Mesenchymal stem cell of Wharton's jelly (primary cell): ENCODE data around the genes NKAP, C1GALT1C1 and TEX13D.

DNA sequence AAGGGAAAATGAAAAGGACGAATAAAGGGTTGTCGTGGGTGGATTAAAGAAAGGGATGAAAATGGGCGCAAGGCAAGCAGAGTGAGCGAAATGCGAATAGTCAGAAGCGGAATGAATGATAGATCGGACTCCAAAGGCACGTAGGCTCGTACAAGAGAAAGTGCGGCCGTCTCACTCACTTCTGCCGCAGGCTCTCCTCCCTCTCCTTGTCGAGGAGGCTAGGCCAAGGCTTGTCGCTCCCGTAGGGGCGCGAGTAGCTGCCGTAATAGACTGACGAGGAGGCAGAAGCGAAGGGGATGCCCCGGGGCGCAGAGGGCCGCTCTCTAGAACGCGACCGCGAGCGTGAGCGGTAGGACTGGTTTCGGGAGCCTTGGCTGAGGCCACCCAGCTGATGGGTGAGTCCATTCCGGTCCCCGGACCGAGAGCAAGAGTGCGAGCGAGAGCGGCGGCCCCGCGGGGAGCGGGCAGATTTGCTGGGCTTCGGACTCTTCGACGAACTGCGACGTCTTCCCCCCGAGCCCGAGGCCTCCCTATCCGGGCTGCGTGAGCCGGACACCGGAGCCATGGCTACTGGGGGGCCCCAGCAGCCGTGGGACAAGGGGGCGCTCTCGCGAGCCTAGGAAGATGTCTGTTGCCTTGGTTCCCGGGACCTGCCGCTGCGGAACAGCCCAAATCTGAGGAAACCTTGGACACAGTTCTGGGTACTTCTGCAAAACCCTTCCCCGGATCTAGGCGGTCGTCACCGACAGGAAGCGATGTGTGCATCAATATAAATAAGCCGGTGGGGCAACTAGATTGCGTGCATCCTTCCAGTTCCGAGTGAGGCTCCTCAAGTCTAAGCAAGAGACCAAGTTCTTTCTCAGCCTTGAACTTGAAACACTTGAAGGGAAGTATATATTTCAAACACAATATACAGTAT lies at the start of gene NKAP:
NKAP (minus strand) TSS at position 711 of the 919 bp plus-strand sequence.
- CAGE, long polyA plus RNA, result no peak

- CAGE, long polyA plus RNA, result no peak
Measured at GRCh38 chrX:120251255-120252194, 913 bp downstream of the ZBTB33 start.

GRCh38 chrX:120309319-120309880 lies 1.9 kb downstream of the TMEM255A start:
- CAGE, long polyA plus RNA, result no peak

DNA sequence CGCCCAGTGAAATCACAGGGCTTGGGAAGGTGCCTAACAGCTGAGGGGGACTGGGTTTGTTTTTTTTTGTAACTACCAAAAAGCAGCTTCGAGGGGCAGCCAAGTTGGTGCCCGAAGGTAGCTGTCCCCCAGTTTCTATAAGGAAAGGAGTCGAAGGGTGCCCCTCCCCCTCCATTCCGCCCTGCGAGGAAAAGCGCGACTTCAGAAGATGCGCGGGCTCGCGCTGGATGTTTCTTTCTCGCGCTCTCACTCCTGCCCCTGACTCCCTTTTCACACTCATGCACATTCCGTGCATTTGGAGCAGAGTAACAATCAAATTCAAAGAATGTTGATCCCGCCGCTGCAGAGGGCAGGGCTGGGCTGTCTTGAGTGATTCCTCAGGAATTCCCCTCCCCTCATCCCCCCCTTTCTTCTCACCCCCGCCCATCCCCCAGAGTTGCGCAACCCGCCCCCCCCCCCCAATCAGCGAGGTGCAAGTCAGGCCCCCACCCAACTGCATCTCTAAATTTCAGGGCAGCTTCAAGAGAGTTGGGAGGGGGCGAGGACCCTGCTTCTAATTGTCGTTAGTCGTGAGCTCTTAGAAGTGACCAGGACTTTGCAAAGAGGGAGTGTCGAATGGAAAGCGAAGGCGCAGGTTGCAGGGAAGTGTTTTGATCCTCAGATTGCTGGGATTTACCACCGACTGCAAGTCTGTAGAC lies 830 bp downstream of the TMEM255A start:
- CAGE, long polyA plus RNA, result no peak

GRCh38 chrX:120535801-120536154 lies 25.0 kb downstream of the CUL4B start:
- CAGE, long polyA plus RNA, result no peak

DNA sequence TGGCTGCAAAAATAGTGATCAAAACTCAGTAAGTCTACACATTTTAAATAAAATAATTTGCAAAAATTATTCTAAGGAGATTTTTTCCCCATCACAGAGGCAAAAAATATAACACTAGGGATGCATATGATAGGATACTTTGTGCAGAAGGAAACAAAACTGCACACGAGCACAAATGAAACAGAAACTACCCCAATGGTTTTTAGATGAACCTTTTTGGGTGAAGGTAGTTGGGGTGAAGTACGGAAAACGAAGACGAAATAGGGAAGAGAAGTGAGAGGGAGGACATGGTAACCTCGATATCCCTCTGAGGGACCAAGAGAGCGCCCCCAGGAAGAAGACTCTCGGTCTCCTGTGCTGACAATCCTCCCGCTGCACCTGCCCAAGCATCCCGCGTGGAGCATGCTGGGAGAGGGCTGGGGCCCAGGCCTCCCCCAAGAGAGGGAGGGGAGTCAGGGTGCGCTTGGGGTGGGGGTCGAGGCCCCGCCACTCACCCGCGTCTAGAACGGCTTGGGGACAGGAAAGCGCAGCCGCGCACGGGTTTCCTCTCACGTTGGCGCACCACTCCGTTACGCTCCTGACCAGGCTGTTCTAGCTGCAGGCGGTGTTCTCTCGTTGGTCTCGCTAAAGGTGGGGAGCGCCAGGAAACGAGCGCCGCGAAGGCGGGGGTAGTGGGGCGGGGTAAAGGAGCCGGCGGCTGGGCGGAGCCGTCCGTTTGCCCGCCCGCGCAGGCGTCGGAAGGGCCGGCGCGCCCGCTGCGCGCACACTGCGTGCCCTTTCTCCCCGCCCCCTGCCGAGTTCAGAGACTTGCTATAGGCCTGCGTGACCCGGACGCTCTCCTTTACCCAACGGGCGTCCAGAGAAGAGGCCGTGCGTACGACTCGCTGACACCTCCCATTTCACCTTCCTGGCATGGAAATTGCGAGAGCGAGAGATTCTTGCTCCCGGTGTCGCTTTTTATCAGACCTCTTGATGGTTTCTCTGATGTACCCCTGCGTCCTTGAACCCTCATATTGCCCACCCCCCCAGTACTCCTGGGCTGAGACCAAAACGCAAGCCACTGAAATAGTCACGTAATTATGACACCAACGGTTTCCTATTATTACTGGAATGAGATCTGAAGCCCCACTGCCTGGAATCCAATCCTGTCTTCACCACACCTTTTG lies at the start of gene C1GALT1C1:
C1GALT1C1 (minus strand) TSS at position 632 of the 1,166 bp plus-strand sequence.
- CAGE, long polyA plus RNA, result no peak

DNA sequence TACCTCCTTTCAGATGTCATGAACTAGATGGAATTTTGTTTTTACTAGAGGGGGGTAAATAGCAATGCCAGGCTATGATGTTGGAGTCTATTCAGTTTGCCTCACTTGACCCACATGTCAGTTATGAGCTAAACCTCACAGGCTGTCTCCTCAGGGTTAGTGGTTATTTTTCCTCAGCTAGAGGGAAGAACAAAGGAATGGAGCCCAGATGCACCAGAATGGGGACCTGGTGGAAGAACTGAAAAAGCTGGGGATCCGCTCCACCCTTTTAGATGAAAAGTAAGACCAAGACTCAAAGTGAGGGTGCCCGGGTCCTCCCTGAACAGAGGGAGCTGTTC lies 105.2 kb upstream of the C1GALT1C1 start:
- CAGE, long polyA plus RNA, result no peak

GRCh38 chrX:123482327-123482978 lies 250.4 kb downstream of the THOC2 start:
- CAGE, long polyA plus RNA, result no peak

GRCh38 chrX:124332306-124332983 lies at the start of gene TEX13D:
TSS of gene TEX13D (plus strand) at chrX:124332660.
- CAGE, long polyA plus RNA, result no peak

- CAGE, long polyA plus RNA, result no peak
Measured at GRCh38 chrX:129521409-129521846, 1.9 kb downstream of the SMARCA1 start.

DNA sequence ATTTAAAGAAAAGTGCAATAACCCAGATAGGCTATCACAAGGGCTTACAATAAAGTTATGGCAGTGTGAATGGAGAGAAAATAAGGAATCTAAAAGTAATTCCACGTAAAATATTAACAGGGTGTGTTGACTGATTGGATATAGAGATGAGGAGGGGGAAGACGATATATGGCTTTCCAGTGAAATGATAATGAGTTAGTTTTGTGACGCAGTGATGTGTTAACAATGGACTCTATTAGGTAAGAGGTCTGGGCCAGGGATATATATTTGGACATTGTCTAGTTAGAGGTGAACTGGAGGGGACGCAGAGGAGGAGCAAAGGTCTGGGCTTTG lies 534 bp upstream of the OCRL start:
- CAGE, long polyA plus RNA, result no peak

GRCh38 chrX:129755824-129756253 lies 17.1 kb downstream of the XPNPEP2 start:
- CAGE, long polyA plus RNA, result no peak

- CAGE, long polyA plus RNA, result no peak
Measured at GRCh38 chrX:129830869-129831242, 12.8 kb downstream of the ZDHHC9 start.

GRCh38 chrX:129931558-129932037 lies 25.6 kb downstream of the UTP14A start:
- CAGE, long polyA plus RNA, result no peak

DNA sequence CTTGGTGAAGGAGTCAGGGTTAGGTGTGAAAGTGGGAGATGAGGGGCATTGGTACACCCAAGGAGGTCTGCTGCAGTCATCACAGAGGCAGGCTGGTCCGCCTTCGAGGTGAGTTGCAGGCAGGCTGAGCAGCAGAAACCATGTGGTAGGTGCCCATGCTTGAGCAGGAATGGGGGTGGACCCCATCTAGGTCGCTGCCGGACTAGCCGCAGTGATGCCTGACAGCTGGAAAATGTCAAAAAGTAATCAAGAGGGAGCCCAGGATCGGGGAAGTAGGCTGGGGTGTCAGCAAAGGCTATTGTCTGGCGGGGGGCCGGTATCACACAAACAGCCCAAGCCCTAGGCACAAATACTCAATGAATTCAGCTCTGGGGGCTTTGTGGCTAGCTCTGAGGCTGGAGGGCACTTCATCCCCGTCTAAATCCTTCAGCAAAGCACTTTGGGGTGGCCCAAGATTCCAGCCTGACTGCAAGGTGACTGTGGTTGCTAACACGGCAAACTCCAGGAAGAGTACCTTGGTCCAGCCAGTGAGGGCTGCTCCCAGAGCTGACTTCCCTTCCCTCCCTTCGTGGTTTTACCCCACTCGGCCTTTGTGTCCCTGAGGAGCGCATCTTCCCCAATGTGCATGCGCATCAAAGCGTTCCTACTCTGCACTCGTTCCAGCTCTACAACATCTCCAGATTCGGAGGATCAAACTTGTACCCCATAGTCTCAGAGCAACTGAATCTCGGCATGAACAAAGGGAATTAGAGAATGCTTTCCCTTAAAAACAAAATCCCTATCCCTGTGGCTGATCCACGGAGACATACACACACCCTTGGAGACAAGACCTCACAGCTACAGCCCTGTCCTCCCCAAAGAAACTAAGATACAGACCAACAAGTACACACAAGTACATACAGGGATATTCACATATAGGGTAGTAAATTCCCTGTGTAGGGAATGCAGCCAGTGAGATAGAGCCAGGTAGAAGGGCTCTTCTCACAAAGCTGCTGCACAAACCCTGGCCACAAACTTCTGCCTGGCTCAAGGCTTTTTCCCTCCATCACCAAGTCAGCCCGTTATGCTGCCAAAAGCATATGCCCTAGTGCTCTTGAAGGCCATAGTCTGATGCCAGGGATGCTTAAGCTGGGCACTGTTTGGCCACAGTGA lies 44.5 kb downstream of the ELF4 start:
- CAGE, long polyA plus RNA, result no peak

DNA sequence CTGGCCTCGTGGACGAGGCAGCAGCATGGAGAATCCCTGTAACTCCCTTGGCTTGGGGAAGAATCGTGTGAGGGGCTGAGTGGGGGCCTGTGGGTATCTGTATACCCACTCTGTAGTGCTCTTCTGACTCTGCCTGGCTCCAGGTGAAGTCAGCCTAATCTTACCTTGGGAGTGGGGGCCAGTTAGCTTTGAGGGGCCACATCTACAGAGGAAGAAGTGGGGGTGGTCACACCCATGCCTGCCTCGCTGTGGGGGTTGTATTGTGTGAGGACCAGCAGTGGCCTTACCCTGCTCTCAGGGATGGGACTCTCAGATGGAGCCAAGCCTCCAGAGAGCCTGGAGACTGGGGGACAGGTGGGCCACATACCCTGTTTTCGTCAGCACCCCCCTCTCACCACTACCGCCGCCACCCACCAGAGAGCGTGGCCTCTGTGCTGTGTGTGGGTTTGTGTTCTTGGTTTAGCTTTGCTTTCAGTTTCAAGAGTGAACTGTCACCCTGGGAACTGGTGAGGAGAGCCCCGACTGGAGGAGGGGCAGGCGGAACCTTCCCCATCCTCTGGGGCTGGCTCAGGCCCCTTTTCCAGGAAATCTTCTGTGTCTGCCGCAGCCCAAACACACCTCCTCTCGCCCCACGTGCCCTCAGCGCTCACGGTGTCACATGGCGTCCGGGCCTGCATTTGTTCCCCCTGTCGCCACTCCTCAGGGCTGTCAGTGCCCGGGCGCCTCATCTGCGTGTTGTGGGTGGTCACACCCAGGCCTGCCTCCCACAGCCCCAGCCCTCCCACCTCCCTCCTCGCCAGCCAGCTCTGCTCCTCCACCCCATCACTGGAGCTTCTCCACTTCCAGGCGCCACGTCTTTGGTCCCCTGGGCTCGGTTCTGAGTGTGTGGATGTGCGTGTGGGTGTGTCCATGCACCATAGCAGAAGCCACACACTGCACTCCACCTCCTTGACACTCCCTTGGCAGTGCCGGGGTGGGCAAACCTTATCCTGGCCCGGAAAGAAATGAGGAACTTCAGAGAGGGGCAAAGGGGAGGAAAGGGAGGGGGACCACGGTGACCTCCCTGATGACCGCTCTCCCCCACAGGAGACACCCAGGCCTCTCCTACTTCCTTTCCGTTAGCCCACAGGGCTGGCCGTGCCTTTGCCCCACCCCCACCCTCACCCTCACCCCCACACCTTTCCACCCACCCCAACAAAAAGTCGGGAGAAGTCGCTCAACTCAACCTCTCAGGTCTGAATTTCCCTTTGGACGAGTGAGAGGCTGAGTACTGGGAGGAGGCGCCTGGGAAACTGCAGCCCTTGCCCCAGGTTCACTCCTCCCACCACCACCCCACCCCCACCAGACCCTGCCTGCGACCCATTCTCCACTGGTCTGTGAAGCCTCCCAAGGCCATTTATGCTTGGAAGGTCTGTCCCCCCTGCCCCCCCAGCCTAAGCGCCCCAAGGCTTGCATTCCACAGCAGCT lies 27.8 kb downstream of the ELF4 start:
- CAGE, long polyA plus RNA, result no peak

DNA sequence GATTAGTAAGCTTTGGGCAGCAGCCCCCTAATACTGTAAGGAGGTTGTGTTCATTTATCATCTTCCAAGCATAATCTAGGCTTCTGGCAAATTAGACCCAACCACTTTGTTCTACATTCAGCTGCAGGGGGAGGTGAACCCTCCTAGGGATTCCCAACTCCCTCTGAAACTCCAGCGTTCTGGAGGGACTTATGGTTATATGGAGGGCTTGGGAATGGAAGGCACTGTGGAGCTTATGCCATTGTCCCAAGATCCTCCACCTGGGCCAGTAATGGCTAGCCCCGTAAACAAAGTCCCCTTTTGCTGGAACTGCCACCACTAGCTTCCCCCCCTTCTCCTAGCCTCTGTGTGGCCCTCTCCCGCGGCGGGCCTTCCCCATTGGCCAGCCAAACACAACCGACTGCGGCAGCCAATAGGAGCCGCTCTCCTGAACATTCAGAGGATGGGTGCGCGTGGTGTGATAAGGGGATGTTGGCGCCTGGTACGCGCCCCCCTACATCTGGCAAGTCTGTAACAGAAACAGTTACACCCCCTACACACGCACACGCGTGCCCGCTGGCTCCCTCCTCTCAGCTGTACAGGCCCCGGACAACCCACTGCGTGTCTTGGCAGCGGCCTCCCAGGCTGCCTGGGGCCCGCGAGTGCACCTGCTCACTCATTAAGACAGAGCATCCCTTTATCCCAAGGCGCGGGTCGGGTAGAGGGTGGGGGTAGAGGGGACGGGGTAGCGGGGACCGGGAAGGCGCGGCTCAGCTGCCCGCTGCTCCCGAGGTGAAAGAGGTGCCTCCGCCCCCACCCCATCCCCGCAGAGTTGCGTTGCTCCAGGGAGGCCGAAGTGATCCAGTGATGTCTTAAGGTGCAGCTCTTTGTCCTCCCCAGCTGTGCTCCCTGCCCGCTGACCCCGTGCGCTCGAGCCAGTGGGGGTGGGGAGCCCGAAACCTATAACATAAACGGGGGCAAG lies 869 bp upstream of the RAB33A start:
- CAGE, long polyA plus RNA, result no peak

GRCh38 chrX:130494844-130495211 lies 93.0 kb downstream of the RBMX2 start:
- CAGE, long polyA plus RNA, result no peak

GRCh38 chrX:130550168-130550583 lies 148.4 kb downstream of the RBMX2 start:
- CAGE, long polyA plus RNA, result no peak

- CAGE, long polyA plus RNA, result no peak
Measured at GRCh38 chrX:132023424-132024614, 717 bp downstream of the STK26 start.